Anterior vena cava (tissue), 1 donor: ENCODE measurements around a stretch of chr3.

GRCh38 chr3:21750218-21750626 is 788 bp downstream of the ZNF385D start:
- PRO-cap = no peak

GRCh38 chr3:22381508-22382129 is 630.6 kb upstream of the ZNF385D start:
- PRO-cap = no peak

GRCh38 chr3:23202302-23202834 is 759 bp upstream of the UBE2E2 start:
- PRO-cap = no peak

DNA sequence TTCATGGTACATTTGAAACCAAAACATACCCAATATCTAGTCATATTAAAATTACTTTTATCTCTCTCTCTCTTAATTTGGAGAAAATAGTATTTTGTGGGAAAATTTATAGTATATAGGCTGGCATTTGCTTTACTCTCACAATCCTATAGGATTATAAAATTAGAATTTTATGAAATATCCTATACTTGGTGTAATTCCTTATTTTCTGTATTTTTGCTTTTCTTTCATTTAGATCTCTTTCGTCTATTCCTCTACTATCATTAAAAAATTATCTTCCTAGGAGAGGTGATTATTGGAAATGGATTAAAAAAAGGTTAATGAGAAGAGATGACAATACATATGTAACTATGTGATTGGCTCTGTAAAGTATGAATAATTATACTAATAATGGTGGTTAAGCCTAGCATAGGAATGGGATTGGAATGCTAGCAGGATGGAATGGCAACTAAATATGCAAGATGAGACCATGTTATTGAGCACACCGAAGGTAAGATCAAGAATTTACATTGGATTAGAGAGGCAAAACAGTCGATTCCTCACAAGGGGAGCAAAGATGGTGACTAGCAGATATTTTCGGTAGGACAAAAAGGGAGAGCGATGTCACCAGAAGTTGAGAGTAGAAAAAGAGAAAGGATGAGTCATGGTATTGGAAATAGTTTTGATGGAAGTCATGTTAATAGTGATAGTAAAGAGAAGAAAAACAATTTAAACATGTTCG is 54.7 kb downstream of the UBE2E2 start:
- PRO-cap = no peak

- PRO-cap = no peak
These were observed 59.5 kb downstream of the UBE2E2 start for GRCh38 chr3:23262494-23263124.

DNA sequence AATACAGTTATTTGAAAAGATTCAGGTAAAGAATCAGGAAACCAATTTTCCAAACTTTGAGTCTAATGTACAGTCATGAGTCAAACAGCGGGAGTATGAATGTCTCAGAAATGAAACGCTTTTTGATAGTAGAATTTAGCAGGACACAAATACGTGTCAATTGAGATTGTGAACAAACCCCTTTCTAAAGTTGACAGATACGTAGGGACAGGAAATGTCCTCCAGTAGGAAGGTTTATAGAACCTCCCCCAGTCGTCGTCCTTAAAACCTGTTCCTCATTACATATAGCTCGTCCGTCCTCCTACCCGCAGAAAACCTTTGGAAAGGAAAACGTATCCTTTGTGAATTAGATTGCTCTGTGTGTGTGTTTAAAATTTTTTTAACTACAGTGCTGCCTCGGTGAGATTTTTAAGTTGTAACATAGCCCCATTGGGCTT is 4.0 kb downstream of the UBE2E1 start:
- PRO-cap = no peak

DNA sequence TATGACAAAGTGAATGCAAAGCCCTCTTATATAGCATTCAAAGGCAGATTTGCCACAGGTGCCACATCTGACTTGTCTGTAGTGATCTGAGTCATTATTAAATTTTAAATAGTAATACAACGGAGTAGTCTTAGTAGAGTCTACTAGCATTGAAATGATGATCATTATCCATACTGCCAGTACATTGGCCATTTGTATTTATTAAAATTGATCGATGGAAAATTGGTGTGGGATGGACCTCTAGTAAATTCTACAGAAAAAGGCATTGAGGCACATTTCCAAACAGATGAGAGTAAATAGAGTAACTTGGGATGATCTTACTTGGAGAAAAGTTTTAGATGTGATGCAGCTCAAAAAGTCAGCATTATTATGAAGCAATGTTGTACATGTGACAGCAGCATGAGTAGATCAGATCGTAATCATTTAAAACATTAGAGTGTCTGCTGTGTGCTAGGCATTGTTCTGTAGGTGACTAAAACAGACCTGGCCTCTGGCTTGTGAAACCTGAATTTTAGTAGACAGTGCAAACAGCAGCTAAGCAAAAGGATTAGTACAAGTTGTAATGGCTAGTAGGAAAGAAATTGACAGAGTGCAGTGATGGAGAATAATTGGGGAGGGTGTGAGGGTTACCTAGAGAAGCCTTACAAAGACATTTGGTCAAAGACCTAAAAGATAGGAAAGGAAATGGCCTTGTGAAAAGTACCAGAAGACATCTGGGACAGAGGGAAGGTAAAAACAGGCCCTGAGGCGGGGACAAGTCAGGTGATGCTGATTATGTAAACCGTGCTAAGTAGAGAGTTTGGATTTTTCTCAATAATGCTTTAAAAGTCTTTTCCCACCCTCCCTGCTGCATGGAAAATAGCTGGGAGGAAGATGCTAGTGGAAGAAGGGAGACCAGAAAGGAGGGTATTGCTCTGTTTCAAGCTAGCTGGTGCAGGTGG is 15.2 kb downstream of the UBE2E1 start:
- PRO-cap = no peak

DNA sequence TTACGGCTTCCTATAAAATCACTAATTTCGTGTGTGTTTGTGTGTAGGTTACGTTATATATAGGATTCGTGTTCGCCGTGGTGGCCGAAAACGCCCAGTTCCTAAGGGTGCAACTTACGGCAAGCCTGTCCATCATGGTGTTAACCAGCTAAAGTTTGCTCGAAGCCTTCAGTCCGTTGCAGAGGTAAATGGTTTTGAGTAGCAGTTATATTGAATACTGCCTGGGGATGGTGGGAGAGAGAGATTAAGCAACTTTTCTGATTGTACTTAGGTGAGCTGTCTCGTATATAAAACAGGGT is 1.4 kb downstream of the RPL15 start:
- PRO-cap = no peak

GRCh38 chr3:24220726-24221366 is 273.8 kb downstream of the THRB start:
- PRO-cap = no peak

- PRO-cap = no peak
These were observed 44.0 kb downstream of the THRB start for GRCh38 chr3:24450589-24451099.

- PRO-cap = bidirectional peak, plus-strand start at chr3:24521944, minus-strand start at chr3:24521836
These were observed 26.9 kb upstream of the THRB start for GRCh38 chr3:24521278-24522217.

- PRO-cap = no peak
These were observed 389.2 kb upstream of the RARB start for GRCh38 chr3:25038764-25039408.

DNA sequence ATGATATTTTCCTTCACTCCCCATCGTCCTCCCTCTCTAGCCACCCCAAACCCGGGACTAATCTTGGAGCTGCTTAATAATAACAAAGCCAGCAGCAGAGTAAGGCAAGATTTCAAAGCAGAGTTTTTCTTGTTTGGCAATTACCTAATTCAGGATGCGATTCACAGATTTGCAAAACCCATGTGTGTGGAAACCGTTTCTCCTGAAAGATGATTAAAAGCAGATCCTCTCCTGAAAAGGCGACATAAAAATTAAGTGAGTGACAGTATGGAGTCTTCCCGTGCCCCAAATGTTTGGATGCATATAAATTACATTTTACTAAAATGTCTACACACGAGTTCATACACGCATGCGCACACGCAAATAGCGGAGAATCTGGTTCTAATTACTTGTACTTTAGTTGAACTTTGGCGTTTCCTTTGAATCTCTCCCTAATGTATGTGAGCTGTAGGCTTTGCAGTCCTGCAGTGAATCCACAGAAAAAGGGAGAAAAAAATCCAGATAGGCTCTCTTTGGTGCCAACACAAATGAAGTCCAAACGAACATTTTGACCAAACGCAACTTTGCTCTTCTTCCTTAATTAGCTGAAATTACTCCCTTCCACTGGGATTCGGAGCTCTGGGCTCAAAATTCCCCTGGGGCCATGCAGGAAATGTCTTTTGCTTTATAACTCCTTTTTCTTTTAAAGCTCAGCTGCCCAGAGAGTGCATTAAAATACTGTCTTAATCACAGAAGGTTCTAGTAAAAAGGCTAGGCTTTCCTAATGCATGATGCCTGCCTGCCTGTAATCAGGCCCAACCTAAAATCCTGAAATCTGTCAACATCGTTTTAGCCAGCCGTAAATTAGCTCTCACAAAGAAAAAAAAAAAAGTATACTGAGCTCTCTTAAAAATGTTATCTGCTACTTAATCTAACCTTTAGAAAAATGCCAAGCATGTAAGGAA is 26.0 kb downstream of the RARB start:
- PRO-cap = unidirectional peak, minus-strand start at position 291 of the sequence

DNA sequence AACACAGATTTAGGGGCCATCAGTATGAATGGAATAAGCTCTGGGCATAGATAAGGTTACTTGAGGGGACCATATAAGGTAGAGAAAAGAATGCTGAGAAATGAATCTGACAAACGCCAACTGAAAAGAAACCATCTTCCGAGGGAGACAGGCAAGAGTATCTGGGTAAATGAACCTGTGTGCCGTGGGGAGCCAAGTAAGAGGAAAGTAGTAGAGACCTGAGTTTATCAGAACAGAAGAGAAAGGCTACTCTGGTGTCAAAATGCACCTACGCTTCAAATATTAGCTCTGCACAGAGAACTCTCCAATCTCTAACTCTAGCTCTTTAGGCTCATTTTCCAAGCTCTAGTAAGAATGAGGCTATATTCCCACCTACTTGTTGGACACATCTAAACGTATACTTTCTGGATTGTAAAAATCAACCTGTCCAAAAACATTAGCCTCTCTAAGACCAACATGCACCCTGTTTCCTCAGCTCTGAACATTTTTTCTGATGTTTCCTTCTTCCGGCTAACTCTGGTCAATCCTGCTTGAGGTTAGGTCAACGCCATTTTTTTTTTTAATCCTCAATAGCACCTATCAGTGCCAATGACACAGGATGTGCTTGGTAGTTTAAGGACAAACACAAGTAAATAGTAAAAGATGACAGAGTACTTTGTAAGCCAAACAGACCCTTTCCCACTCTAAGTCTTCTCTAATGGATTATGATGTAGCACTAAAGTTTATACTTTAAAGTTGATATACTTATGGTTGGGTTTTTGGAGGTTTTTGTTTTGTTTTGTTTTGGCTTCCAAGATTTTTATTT is 53.4 kb downstream of the TOP2B start:
- PRO-cap = no peak

GRCh38 chr3:25620505-25620926 is 44.2 kb downstream of the TOP2B start:
- PRO-cap = no peak

DNA sequence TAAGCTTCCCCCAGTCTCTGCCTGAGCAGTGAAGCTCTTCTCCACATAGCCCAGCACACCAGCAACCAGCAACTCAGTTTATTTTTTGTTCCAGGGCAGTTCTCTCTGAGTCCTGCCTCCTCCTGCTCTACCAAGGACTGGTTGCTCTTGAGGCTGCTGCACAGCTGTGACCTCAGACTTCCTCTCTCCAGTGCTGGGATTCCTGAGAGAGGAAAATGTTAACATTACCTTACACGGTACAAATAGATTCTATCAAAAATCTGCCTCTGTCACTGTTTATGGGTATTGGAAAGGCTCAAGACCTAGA is 294.8 kb downstream of the OXSM start:
- PRO-cap = no peak

- PRO-cap = no peak
These were observed 145.7 kb downstream of the LRRC3B start for GRCh38 chr3:26768278-26768685.

- PRO-cap = no peak
These were observed 25.3 kb upstream of the NEK10 start for GRCh38 chr3:27394326-27395000.

DNA sequence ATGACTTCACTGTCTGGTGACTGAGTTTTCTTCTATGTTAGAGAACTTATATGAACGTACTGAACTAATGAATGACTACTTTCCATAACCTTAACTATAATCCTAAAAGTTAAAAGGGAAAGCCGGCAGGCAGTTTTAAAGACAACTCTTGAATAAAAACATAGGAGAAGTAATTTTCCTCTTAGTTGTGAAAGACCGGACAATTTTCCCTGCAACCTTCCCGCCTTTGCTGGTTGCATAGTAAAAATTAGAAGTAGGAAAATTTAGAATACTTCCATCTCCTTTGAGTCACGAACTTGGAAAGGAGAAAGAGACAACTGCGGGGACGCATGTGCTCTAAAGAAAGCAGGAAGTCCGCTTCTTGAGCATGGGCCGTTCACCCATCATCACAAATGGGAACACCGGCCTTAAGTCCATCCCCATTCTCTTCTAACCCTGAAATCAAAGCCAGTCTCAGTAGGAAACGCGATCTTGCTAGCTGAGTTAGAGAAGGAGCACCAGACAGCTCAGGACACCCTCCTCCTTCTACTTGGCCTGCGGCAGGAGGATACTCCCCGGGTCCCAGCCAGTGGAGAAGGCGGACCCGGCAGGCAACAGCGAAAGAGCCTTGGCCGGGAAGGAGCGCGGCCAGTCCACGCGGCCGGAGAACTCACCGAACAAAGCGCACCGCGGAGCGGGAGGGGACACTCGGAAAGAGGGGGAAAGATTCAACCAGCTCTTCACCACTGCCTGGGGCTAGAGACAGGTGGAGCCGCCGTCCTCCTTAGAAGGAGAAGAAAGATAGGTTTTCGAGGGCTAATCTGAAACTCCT is 1.1 kb downstream of the SLC4A7 start:
- PRO-cap = unidirectional peak, plus-strand start at position 301 of the sequence; unidirectional peak, plus-strand start at position 386 of the sequence; unidirectional peak, plus-strand start at position 481 of the sequence; unidirectional peak, plus-strand start at position 568 of the sequence

DNA sequence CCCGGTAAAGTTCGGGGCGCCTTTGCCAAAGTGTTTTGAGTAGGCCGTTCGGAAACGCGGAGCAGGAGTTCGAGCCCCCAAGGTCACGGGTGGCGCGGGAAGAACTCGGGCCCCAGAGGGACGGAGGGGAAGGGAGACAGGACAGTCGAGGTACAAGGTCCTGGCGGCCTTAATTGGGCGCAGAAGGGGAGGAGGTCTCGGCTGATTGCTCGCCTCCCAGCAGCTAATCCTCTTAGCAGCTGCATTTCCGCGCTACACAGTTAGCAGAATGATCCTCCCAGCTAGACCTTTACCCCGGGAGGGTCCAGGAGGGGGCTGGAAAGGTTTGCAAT is 7.4 kb downstream of the EOMES start:
- PRO-cap = no peak